Neural cell (in vitro differentiated cells): ENCODE measurements around the genes GLI1, MARS1 and AGAP2.

DNA sequence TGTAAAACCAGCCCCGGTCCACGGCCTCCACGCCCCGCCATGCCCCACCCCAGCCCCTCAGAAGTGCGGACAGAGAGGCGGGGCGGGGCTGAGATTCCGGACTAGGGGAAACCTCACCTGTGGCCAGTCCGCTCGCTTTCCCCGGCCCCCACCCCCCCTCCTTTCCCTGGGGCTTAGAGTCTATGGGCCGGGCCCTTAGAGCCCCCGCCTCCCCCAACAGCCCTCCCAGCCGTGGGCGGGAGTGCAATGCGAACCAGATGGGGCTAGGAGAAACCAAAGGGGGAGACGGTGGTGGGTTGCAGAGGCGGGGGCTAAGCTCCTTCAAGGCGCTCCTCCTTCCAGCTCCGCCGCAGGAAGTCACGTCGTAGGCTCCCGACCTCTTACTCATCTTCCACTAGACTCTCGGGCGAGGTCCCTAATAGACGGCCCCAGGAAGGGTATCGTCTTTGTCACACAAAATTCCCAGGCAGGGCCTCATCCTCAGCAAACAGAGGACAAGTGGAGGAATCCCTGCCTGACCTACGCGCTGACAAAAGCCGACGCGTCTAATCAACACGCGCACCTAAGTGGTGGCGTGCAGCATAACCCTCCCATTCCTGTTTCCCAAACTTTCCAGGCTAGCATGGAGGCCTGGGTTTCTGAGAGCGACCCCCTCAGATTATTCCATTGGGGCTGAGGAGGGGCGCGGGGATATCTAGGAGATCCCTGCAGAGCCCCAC is 1.1 kb upstream of the NAB2 start:
- RAMPAGE, long total RNA, result no peak

- RAMPAGE, long total RNA, result no peak
Observed at GRCh38 chr12:57090793-57092107, 2.3 kb downstream of the NAB2 start.

DNA sequence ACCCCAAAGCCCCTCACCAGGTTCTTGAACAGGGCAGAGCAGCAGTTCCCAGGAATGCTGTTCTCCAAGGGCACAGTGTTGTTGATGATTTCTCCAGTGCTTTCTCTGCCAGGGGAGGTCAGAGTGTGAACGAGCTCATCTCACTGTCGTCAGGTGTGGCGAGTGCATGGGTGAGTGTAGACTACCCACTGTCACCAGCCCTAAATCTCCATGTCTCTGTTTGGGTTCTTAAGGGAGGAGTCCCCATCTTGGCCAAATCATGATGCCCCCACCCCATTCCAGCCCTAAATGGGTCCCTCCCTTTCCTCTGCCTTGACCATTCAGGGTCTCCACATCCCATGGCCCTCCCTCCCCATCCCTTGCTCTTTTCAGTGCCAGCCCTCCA is 6.5 kb downstream of the STAT6 start:
- RAMPAGE, long total RNA, result no peak

- RAMPAGE, long total RNA, result no peak
Observed at GRCh38 chr12:57133322-57133749, 5.1 kb downstream of the LRP1 start.

GRCh38 chr12:57186984-57187778 is 29.4 kb upstream of the NXPH4 start:
- RAMPAGE, long total RNA, result no peak

DNA sequence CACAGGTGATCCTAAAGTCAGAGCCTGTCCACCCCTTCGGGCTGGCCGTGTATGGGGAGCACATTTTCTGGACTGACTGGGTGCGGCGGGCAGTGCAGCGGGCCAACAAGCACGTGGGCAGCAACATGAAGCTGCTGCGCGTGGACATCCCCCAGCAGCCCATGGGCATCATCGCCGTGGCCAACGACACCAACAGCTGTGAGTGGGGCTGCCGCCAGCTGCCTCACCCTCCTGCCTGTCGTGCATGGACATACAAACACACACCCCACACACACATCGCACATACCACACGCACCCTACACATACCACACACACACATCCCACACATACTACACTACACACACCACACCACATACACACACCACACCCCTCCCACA is 25.3 kb upstream of the NXPH4 start:
- RAMPAGE, long total RNA, result no peak

DNA sequence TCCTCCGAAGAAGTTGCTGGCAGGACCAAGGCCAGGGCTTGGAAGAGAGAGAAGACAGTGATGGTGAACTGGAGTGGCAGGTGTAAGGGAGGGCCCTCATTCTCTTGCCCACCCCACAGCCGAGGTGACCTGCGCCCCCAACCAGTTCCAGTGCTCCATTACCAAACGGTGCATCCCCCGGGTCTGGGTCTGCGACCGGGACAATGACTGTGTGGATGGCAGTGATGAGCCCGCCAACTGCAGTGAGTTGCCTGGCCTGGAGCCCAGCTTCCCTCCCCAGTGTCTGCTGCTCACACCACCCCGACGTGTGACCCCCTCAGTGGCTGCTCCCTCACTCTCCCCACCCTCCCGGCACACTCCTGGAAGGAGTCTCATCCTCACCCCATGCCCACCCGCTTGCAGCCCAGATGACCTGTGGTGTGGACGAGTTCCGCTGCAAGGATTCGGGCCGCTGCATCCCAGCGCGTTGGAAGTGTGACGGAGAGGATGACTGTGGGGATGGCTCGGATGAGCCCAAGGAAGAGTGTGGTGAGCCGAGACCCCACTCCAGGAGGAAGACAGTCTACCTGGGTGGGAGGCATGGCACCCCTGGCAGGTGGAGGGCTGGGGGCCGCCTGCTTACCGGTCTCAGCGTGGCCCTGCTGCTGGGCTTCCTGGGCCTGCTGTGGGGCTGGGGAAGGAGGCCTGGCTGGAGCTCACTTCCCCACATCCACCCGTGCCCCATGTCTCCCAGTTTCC is 15.0 kb upstream of the NXPH4 start:
- RAMPAGE, long total RNA, result no peak

DNA sequence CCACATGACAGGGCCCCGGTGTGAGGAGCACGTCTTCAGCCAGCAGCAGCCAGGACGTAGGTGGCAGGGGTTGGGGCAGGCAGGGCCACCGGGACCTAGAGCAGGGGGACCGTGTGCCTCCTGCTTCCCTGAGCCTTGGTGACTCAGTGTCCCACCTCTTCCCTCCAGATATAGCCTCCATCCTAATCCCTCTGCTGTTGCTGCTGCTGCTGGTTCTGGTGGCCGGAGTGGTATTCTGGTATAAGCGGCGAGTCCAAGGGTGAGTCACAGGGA is 4.9 kb upstream of the NXPH4 start:
- RAMPAGE, long total RNA, result no peak

GRCh38 chr12:57212313-57212791 is 4.2 kb upstream of the NXPH4 start:
- RAMPAGE, long total RNA, result no peak

GRCh38 chr12:57295240-57295906 is 44.4 kb upstream of the STAC3 start:
- RAMPAGE, long total RNA, result no peak

DNA sequence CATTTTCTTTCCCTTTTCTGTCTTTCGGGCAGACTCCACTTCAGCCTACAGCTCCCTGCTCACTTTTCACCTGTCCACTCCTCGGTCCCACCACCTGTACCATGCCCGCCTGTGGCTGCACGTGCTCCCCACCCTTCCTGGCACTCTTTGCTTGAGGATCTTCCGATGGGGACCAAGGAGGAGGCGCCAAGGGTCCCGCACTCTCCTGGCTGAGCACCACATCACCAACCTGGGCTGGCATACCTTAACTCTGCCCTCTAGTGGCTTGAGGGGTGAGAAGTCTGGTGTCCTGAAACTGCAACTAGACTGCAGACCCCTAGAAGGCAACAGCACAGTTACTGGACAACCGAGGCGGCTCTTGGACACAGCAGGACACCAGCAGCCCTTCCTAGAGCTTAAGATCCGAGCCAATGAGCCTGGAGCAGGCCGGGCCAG is 972 bp downstream of the INHBE start:
- RAMPAGE, long total RNA, result no peak

DNA sequence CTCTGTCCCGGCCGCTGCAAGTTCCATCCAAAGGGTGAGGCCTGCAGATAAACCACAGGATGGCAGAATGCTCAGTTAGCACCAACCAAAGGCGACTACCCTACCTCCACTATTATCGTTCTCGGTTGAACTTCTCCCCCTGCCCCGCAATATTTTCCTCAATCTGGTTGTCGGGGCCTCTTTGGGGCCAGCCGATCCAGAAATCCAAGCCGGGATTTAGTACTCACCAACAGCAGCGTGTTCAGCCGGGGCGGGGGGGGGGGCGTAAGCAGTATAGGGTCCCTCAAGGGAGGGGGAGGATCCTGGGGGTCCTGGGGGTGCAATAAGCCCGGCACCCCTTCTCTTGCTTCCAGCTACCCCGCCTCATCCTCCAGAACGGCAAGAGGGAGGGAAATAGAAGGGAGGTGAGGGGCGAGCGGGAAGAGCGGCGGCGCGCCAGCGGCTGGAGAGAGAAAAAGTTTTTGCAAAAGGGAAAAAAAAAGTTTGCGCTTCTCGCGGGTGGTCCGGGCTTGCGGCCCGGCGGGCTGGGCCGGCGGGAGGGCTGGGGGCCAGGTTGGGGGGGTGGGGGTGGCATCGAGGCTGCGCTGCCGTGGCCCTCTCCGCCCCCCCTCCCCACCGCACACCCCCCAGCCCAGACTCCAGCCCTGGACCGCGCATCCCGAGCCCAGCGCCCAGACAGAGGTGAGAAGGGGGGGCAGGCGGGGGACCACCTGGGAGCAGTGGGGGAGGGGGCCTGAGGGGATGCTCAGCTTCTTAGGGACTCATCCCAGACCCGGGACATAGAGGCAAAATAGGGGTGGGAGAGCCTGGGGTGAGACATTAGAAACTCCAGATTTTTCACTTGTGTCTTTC is at the start of gene GLI1:
TSS of gene GLI1 (plus strand) at position 265 of the 852 bp plus-strand sequence.
- RAMPAGE, long total RNA, result no peak

- RAMPAGE, long total RNA, result no peak
Observed at GRCh38 chr12:57470989-57471443, 8.7 kb downstream of the ARHGAP9 start.

- RAMPAGE, long total RNA, result start-site peak on the plus strand at chr12:57488068-57488159, 437 and 1,163 reads in 2 replicates
Observed at GRCh38 chr12:57487595-57488213, at the start of gene MARS1. Gene MARS1 (plus strand): TSS chr12:57488068.

DNA sequence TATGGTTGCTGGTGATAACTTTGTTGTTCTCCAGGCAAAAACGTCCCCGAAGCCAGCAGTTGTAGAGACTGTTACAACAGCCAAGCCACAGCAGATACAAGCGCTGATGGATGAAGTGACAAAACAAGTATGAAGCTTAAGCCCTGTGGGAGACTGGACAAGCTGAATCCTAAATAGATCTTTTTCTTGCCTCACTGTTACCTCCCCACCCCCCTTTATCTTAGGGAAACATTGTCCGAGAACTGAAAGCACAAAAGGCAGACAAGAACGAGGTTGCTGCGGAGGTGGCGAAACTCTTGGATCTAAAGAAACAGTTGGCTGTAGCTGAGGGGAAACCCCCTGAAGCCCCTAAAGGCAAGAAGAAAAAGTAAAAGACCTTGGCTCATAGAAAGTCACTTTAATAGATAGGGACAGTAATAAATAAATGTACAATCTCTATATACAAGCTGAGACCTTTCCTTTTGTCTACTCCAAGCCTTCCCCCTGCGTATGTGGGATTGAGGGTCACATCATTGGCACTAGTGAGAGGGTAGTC is 4.0 kb downstream of the DDIT3 start:
- RAMPAGE, long total RNA, result no peak

- RAMPAGE, long total RNA, result no peak
Observed at GRCh38 chr12:57545169-57545793, 1.7 kb downstream of the DCTN2 start.

DNA sequence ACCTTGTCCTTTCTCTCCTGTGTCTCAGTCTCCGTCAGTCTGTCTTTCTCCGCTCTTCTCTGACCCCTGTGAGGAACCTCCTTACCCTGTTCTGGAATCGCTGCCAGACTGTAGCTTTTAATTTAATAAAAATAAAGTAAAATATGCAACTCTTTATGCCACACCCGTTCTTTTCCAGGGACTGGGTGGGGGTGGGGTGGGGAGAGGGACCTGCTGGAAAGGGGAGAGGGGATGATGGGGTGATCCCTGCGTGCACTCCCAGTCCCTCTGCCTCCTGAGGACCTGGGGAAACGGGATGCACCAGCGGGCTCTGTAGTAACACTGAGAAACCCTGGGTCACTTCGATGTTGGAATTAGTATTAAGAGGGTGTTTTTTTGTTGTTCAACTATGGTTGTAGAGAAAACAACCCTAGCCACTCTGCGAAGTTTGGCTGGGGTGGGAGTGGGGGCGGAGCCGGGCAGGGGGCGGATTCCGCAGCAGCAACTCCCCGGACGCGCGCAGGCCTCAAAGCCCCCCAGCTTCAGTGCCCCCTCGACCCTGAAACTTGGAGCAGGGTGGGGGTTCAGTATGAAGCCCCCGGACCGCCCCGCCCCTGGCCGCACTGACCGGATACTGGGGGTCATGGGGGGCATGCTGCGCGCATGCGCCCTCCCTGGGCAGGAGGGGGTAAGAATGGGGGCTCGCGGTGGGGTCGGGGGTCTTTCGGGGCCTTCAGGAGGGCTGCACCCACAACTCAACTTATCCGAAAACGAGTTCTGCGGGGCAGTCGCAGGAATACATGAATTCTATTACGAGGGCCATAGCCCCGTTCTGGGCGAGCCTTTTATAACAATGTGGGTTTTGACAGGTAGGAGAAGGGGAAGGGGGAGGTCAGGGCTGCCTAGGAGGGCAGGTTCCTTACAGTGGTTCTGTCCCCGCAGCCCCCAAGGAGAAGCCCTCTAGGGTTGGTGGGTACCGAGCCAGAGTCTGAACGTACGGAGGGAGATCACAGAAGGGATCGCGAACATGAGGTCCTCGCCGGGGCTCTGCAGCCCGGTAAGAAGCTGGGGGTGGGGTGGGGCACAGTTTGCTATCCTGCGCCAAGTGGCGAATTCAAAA is 1.2 kb upstream of the ARHGEF25 start:
- RAMPAGE, long total RNA, result no peak

DNA sequence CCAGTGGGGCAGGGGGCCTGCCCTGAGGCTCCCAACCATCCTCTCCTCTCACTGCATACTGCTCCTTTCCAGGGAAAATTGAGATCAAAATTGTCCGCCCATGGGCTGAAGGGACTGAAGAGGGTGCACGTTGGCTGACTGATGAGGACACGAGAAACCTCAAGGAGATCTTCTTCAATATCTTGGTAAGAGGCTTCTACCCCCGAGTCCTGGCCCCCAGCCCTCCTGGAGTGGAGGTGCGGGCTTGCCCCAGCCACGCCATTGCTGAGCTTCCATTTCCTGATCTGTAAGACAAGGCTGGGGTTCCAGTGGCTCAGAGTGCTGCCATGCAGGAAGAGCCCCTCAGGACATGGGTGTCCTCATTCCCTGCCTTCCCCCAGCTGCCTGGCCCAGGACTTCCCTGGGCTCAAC is 18.2 kb downstream of the AGAP2 start:
- RAMPAGE, long total RNA, result no peak

GRCh38 chr12:57737861-57738359 is 632 bp downstream of the AGAP2 start:
- RAMPAGE, long total RNA, result start-site peak on the plus strand at chr12:57738010-57738097, 26 and 29 reads in 2 replicates

DNA sequence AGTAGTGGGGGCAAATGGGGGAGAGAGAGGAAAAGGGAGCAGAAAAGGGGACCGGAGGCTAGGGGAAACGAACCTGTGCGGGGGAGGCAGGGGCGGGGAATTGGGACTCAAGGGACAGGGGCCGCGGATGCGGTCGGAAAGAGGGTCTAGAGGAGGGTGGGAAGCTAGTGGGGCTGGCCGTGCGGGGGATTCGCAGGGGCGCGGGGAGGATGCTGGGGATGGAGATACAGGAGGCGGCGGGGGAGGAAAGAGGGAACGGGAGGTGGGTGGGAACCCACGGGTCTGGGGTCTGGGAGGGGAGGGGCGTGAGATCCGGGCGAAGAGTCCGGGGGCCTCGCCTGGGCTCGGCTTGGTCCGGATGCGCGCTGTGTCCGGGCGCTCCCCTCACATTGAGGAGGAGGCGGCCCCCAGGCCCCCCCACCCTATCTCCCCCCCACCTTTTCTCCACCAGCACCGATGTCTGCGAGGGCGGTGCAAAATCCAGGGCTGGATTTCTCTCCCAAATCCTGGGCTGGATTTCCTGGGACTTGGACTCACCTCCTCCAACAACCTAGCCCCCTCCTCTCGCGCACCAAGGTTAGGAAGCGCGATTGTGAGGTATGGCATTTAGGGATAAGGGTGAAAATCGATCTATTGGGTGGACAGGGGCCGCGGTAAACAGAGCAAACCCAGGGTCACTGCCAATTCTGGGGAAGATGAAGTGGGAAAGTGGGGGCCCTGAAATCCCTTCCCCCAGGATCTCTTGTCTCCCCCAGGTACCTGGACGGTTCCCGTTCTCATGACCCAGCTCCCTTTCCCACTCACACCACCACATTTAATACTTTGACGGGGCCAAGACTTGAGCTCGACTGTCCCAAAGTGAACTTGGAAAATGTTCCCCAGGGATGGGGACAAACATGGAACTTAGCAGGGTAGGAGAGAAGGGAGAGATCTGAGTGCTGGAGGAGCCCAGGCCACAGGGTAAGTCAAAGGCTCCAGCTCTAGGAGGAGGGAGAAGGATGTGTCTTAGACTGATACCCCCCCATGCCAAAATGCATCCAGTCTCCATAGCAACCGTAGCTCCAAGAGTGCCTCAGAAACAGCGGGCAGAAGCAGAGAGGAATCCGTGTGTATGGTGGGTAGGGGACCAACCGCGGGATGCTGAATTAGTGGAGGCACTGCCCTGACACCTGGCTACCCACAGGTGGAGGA is at the start of gene AGAP2:
TSS of gene AGAP2 (minus strand) at position 169 of the 1,191 bp plus-strand sequence.
- RAMPAGE, long total RNA, result no peak